LNCaP clone FGC (cell line): ENCODE results near the gene VAV3.

DNA sequence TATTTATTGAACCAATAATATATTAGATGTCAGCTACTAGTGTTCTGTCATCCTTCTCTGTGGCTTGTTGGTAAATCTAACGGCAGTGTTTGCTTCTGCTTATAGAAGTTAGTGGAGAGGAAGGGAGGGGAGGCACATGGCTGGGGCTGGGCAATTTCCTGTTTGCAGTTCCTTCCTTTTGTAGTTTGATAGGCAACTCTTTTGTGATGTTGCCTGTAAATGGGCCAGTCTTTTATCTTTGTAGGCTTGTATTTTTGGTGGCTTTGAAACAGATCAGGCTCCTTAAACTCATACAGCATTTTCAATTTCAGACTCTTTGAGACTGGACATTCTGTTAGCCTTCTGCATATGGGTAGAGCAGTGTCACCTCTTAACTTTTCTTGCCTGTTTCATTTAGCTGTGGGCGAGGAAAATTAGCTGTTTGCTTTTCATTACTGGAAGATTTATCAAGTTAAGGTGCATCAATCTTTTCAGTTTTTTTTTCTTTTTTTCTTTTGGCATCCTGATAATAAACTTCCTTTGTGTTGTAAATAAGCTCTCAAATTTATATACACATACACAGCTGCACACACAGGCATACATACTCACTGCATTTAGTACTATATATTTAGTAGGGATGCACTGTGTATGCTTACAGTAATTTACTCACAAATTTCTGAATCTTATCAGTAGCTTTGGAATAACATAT lies 48.2 kb downstream of the CDC14A start:
- RRBS, 2 experiments, result no CpG with 5 or more reads among the region's 2 CpGs

GRCh38 chr1:100414443-100415118 lies 62.3 kb downstream of the CDC14A start:
- RRBS, 2 experiments, result no CpG with 5 or more reads among the region's 5 CpGs

GRCh38 chr1:100445552-100446263 lies 92.2 kb upstream of the GPR88 start:
- RRBS, 2 experiments, result no CpG with 5 or more reads among the region's 1 CpG

GRCh38 chr1:101020556-101021017 lies 5.0 kb downstream of the DPH5 start:
- RRBS, 2 experiments, result no CpG with 5 or more reads among the region's 1 CpG

DNA sequence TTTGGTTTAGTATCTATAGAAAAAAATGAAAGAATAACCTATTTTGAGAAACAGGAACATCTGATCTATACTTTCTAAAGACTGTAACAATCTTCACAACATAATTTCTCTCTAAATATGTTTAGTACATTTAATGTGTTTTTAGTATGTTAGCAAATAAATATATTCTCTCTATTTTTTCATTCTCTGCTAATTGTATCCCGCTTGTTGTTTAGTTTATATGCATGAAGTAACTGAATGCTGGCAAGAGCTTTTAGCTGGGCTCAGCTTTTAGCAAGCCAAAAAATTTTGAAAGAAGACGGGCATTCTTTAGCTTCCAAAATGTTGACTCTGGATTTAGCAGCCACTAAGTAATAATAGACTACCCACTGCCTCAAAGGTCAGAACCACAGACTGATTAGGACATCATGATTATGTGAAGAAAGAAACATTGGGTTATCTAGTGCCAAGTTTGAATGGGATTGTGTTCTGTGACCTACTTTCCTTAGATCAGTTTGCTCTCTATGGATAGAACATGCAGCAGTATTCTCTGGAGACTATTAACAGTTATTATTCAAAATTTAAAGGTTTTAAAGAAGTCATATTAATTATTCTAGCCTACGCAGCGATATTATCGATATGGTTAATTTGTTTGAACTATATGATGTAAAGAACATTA lies 80.3 kb upstream of the DPH5 start:
- RRBS, 2 experiments, result no CpG with 5 or more reads among the region's 5 CpGs

DNA sequence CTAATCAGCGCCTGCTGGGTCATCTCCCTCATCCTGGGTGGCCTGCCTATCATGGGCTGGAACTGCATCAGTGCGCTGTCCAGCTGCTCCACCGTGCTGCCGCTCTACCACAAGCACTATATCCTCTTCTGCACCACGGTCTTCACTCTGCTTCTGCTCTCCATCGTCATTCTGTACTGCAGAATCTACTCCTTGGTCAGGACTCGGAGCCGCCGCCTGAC lies 2.6 kb downstream of the S1PR1 start:
- RRBS, 2 experiments, result no CpG with 5 or more reads among the region's 9 CpGs

- RRBS, 2 experiments, result 85 to 86% methylated on average over 9 of the region's 38 CpGs
Measured at GRCh38 chr1:101239692-101240902, 3.3 kb downstream of the S1PR1 start.

- RRBS, 2 experiments, result no CpG with 5 or more reads among the region's 3 CpGs
Measured at GRCh38 chr1:101247919-101248191, 11.0 kb downstream of the S1PR1 start.

- RRBS, 2 experiments, result no CpG with 5 or more reads among the region's 13 CpGs
Measured at GRCh38 chr1:101846590-101847220, 150.0 kb downstream of the OLFM3 start.

- RRBS, 2 experiments, result no CpG with 5 or more reads among the region's 25 CpGs
Measured at GRCh38 chr1:104664199-104664761, 914.6 kb downstream of the AMY1C start.

DNA sequence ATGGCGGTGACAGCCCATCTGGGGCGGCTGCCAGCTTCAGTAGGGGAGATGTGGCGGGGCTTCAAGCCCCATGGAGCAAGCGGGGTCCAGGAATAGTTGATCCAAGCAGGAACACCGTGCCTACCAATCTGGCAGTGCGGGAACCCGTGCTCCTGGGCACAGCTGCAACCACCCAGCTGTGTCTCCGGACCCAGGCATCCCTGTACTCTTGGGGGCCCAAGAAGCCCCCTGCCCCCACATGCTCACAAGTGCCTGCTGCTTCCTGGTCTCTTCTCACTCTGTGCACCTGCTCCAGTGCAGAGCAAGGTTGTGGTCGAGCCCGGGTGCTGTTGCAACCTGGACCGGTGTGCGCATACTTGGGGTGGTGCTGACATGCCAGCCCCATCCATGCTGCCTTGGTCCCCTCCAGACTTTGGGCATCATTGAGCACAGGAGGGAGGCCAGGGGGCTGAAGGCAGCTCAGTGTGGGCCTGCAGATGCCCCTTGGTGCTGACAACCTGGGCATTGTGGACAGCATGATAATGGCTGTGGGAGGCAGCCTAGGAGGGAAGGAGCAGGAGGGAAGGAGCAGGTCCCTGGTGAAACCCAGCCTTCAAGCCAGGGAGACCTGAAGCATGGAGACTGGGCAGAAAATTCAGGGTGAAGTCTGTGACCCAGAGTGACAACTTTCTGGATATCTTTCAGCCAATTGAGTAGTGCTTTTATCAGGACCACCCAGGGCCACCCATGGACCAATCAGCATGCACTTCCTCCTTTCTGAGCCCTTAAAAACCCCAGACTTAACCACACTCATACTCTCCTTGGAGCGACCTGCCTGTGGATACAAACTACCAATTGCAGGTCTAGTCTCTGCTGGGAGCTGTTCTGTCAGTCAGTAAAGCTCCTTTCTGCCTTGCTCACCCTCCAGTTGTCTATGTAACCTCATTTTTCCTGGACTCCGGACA lies 1183.0 kb downstream of the AMY1C start:
- RRBS, 2 experiments, result no CpG with 5 or more reads among the region's 14 CpGs

DNA sequence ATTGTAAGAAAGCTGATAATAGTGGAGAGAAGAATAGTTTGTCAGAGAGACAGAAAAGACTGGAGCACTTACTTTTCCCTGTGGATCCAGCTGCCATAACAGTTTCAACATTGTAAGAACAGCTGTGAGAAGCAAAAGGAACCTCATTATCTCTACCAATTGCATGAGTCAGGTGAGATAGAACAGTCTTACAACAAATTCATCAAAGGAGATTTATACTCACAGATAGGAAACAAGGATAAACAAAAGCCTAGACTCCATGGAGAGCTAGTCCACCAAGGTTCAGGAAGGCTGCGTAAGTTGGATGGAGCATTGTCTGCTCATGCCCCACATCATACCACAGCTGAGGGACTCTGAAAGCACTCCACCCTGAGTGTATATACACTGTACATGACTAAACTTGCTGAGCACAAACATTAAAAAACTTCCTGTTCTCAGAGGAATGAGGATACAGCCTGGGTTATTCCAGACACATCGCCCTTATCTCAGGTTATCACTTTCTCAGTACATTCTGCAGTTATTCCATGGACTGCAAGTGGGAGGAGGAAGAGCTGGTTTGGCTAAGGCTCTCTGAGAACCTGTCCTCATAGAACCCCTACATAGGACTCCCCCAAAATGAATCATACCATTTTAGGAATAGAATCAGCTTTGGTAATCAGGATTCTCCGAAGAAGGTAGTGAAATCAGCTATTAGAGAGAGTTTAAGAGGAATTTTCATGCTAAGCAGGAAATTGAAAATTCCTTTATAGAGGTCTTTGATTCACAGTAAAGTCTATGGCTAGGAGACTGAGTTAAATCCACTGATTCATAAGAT lies 58.0 kb upstream of the PRMT6 start:
- RRBS, 2 experiments, result no CpG with 5 or more reads among the region's 3 CpGs

- RRBS, 2 experiments, result no CpG with 5 or more reads among the region's 15 CpGs
Measured at GRCh38 chr1:107141803-107142659, 1.2 kb downstream of the NTNG1 start.

DNA sequence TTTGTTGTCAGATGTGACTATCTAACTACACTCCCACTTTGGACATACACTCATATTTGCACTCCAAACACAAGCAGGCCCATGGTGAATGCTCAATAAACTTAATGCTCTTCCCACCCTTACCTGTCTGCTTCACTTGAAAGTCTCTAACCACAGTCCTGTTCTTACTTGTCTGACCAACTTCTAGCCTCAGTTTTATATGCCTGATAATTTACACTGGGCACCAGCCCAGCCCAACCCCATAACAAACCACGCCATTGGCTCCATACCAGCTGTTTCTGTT lies 395.4 kb downstream of the NTNG1 start:
- RRBS, 2 experiments, result no CpG with 5 or more reads among the region's 1 CpG

- RRBS, 2 experiments, result no CpG with 5 or more reads among the region's 5 CpGs
Measured at GRCh38 chr1:107739283-107739984, 225.5 kb downstream of the VAV3 start.

DNA sequence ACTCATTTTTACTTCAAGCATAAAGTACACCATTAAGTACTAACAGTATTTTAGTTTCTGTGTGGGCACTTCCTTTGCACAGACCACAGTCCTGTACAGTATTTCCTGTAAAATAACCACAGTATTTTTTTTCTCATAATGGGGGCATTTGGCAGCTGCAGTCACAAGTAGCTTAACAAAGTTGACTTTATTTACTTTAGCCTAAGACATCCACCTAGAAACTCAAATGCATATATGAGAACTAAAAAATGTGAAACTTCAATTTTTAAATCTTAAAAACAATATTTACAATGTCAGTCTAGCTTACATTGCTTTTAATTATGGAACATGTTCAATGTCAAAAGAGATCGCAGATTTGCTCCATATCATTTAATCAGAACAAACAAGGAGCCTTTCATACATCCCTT lies 135.5 kb downstream of the VAV3 start:
- RRBS, 2 experiments, result no CpG with 5 or more reads among the region's 1 CpG

GRCh38 chr1:107965039-107965336 lies at the start of gene VAV3:
TSS of gene VAV3 (minus strand) at chr1:107965180.
- RRBS, 2 experiments, result under 1 to 1% methylated on average over 40 of the region's 49 CpGs

- RRBS, 2 experiments, result 40 to 42% methylated on average over 4 to 6 of the region's 39 CpGs
Measured at GRCh38 chr1:107965337-107966047, 512 bp upstream of the VAV3 start.

DNA sequence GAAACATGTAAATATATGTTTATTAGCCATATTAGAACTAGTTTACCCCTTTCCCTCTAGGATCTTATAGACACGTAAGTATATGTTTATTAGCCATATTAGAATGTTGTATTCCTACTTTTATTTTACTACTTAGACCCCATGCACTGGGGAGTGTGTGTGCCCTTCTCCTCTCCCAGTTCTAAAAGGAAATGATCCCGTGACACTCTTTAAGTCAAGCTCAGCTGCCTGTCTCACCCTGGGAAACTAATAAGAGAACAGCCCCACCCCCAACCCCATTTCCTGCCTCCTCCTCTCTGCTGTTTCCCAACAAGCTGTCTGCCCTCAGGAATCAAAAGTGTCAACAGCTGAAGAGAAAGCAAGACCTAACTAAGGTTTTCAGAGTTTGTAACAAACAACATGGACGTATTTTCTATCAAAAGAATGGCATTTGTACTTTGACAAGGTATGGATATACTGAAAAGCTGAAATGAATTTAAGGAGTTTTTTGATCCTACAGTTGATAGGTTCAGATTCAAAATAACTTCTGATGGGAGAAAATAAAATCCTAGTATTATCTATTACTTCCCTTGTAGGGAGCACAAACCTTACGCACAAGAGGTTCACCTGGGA lies 92.6 kb upstream of the VAV3 start:
- RRBS, 2 experiments, result no CpG with 5 or more reads among the region's 4 CpGs

DNA sequence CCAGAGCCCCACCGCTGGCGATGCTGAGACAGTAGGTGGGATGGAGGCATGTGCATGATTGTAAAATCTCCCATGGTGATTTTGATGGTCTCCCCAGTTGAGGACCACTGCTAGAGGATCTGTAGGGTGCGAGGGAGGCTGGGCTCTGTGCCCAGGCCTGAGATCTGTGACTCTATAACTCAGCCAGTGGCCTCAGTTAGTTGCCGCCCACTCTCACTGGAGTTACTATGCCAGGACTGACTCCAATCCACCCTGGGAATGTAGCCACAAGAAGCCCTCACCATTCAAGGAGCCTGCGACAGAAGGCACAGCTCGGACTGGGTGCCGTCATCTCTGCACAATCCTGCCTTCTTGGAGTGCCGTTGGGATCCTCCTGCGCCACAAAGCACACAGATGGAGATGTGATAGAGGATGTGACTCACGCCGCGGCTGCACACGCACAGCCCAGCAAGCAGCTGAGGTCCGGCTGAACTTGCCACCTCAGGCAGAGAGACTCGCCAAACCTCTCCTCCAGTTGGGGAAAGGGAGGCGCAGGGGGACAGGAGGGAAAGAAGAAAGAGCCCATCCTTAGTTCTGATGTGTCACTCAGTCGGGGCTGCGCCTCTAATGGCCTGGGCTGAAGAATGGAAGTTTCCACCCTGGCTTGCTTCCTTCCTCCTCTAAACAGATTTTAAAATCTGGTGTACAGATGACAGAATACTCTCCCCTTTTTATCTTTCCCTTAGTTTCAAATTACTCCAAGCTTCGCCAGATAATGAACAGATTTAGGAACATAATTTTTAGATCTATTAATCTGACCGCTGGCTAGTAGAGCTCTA lies 26.4 kb downstream of the AKNAD1 start:
- RRBS, 2 experiments, result no CpG with 5 or more reads among the region's 20 CpGs